T47D (cell line): Measurements from ENCODE around the genes SNRNP70, FLT3LG and RPL13A.

- RRBS: no CpG with 5 or more reads among the region's 5 CpGs
Observed at GRCh38 chr19:48834030-48834431, 2.3 kb downstream of the HSD17B14 start.

GRCh38 chr19:48953822-48954375 lies 776 bp upstream of the BAX start:
- RRBS: no CpG with 5 or more reads among the region's 7 CpGs

DNA sequence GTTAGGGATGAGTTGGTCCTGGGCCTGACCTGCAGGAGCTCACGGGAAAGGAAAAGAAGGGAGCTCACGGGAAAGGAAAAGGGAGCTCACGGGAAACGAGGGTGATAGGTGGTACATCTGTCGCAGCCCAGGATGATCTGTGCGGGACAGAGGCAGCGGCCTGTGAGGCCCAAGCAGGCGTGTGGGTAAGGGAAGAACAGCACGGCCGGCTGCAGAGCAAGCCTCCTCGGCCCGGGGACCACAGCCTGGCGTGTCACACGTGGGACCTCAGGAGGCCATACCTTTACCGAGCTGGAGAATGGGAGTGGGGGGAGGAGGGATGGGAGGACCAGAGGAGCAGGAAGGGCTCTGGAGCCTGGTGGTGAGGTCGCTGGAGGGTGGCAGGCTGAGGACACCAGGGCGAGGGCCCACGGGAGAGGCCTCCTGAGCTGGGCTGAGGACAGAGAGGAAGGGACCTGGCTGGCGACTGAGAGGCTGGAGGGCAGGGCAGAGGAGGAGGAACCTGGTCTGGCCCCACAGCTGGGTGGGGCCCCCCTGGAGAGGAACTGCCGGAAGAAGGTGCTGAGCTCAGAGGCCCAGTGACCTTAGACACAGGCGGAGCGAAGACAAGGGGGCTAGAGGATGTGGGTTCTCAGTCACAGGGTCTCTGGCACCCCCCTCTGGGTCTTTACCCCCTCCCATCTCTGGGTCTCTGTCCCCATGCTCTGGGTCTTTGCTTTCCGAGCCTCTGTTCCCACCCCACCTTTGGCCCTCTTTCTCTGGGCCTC lies 2.9 kb upstream of the FTL start:
- RRBS: no CpG with 5 or more reads among the region's 23 CpGs

DNA sequence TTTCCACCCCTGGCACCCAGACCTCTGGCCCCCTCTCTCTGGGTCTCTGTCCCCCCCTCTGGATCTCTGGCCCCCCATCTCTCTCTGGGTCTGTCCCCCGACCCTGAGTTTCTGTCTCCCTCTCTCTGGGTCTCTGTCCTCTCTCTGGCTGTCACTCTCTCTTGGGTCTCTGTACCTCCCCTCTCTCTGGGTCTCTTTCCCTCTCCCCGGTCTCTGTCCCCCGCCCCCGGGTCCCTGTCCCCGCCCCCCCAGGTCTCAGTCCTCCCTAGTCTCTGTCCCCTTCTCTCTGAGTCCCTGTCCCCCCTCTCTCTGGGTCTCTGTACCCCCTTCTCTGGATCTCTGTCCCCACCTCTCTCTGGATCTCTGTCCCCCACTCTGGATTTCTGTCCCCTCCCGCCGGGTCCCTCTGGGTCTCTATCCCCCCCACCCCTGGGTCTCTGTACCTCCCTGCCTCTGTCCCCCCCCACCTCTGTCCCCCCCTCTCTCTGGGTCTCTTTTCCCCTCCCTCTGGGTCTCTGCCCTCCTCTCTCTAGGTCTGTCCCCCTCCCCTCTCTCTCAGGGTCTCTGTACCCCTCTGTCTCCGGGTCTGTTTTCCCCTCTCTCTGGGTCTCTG lies 2.2 kb upstream of the FTL start:
- RRBS: no CpG with 5 or more reads among the region's 8 CpGs

GRCh38 chr19:48964275-48964651 lies 846 bp upstream of the FTL start:
- RRBS: no CpG with 5 or more reads among the region's 7 CpGs

DNA sequence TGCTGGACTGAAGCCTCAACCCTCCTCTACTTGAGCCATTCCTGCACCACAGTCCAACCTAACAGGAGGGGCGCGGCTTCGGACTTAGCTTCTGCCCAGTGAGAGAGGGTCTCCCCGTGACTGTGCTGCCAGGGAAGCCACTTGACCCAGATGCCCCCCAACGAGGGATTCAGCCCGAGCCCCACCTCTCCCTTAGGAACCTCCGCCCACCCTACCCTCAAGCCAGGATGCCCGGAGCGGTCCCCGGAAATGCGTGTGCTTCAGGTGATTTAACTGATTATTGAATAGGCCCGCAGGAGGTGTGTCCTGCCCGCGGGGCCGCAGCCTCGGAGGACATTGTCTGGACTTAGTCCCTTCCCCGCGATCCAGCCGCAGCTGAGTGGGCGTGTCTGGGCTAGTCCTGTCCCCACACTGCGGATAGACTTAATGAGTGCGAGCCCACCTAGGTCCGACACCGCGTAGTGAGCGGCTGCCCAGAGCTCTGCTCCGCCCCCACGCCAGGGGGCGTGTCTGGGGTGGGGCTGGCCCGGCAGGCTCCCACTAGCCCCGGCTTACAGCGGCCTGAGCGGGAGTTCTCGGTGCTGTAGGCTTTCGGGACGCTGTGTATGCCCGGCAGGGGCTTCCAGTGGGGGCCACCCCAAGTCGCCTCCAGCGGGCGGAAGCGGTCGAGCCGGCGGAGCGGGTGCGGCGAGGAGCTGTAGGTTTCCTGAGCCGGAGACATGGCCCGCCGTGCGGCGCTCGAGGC lies 1.6 kb downstream of the CGB7 start:
- RRBS: under 1% methylated on average over 17 of the region's 53 CpGs

DNA sequence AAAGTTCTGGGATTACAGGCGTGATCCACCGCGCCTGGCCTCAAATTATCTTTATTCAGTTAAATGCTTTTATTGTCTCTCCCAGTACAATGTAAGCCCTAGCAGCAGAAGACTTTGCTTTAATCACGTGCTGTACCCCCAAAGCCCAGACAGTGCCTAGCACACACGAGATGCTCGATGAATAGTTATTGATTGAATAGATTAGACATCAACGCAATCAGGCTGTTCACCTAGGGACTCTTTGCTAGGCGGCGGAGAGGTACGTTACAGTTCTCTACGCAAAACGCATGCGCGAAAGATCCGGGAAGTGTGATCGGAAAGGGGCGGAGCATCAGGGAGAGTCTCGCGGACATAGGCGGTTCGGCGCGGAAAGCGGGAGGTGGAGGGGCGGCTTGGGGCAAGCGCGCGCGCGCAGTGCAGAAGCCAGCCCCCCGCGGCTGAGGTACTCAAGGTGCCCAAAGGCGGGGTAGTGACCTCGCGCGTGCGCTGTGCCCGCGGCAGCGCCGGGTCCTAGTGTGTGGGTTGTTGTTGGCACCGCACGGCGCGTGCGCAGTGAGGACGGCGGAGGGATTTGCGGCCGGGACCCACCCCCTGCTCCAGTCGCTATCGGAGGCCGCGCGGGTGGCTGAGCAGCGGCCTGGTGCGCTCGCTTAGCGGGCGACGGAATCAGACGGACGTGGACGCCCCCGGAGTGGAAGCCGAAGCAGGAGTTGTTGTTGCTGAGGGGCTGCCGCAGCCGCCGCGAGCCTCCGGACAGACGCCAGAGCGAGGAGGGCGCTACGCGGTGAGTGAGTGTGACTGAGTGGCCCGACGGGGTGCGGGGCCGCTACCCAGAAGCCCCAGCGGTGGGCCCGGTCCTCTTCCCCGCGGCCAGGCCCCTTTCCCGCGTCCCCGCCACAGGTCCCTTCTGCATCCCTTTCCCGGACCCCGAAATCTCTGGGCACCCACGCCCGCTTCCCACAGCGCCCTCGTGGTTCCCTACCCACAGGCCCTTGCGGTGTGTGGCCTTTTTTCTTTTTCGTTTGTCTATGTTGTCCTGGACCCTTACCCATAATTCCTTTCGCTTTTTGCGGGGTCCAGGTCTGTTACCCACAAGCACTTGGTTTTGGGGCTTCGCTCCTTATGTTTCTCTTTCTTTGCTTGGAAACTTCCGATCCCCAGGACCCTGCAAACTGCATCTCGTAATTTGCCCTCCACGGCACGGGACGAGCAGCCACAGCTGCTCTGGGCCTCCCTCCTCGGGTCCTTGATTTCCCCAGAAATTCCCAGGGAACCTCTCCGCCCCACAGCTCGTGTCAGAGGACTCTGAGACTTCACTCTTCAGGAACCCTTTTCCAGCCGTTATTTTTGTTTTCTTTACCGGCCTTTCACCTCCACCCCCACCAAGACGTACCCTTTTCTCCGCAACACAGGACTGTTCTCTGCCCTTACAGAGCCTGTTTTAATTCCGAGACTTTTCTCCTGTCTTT lies at the start of gene SNRNP70:
Gene SNRNP70 (plus strand): TSS at position 599 of the 1,469 bp plus-strand sequence.
- RRBS: under 1% methylated on average over 38 of the region's 111 CpGs

GRCh38 chr19:49109280-49110108 lies 4.7 kb upstream of the LIN7B start:
- RRBS: no CpG with 5 or more reads among the region's 10 CpGs

DNA sequence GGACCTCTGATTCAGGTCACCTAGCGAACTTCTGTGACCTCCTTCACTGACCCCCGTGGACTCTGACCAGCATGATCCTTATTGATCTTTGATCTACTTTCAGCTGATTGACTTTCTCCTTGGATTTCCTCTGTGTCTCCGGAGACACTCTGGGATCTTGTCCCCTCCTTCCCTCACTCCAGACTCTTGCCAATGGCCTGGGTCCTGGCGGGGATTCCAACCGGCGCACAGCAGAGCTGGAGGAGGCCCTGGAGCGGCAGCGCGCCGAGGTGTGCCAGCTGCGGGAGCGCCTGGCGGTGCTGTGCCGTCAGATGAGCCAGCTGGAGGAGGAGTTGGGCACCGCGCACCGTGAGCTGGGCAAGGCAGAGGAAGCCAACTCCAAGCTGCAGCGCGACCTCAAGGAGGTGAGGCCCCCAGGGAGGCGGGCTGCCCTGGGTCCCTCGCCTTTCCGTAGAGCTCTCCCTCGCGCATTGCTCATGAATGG lies 10.9 kb downstream of the PPFIA3 start:
- RRBS: 92% methylated on average over 3 of the region's 24 CpGs

GRCh38 chr19:49142725-49143448 lies 12.3 kb downstream of the HRC start:
- RRBS: no CpG with 5 or more reads among the region's 29 CpGs

GRCh38 chr19:49338440-49338703 lies 3.2 kb downstream of the CD37 start:
- RRBS: no CpG with 5 or more reads among the region's 10 CpGs

DNA sequence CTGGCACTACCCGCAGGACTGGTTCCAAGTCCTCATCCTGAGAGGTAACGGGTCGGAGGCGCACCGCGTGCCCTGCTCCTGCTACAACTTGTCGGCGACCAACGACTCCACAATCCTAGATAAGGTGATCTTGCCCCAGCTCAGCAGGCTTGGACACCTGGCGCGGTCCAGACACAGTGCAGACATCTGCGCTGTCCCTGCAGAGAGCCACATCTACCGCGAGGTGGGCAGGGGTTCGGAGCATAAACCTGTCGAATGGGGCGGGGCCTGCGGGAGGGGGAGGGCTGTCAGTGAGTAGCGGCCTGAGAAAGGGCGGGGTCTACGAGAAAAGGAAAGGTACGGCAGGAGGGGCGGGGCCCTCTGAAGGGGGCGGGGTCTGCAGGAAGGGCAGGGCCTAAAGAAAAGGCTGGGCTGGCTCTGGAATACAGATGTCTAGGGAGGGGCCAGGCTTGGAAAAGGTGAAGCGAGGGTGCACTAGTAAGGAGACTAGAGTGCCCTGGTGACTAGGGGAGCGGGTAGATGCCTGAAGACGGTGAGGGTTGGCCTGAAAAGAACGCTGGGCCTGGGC lies 3.6 kb downstream of the CD37 start:
- RRBS: no CpG with 5 or more reads among the region's 28 CpGs

- RRBS: no CpG with 5 or more reads among the region's 8 CpGs
Observed at GRCh38 chr19:49393912-49394445, 5.9 kb downstream of the KASH5 start.

- RRBS: no CpG with 5 or more reads among the region's 12 CpGs
Observed at GRCh38 chr19:49413176-49413790, 10.0 kb downstream of the PTH2 start.

DNA sequence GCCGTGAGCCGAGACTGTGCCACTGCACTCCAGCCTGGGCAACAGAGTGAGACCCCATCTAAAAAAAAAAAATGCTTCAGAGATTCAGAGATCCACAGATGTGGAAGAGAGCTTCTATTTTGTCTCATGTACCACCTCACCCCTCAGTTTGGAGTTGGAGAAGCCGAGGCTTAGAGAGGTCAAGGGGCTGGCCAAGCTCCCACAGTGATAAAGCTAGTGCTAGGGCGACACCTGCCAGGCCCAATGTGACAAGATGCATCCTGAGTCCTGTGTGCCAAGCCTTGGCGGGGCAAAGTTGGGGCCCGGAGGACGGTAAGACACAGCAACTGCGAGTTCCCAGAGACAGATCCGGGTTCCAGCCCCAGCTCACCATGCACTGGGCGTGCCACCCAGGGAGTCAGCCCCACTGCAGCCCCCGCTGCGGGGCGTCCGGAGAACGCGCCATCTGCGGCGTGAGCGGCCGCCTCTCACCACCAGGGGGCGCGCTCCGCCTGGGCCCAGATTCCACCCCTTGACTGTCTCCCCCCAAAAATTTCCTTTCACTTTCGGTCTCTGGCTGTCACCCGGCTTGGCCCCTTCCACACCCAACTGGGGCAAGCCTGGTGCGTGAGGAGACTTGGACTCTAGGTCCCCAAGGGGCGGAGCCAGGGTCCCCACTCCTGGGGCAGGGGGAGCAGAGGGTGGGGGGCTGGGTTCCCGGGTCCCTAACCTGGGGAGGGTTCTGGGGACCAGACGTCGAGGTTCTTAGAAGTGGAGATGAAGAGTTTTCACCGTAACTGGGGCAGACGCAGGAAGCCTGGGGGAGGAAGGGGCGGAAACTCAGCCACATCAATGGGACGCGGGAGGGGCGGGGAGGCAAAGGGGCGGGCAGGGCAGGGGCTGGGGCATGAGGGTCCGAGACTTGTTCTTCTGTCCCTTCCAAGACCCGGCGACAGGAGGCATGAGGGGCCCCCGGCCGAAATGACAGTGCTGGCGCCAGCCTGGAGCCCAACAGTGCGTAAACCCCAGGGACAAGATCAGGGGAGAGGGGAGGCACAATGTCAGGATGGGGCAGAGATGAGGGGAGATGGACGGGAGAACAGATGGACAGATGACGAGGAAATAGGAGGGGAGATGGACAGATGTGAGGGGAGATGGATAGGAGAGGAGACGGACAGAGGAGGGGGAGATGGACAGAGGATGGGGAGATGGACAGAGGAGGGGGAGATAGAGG lies at the start of gene FLT3LG:
Gene FLT3LG (plus strand): TSS at position 536 of the 1,213 bp plus-strand sequence.
- RRBS: 2% methylated on average over 6 of the region's 47 CpGs

- RRBS: 94% methylated on average over 2 of the region's 66 CpGs
Observed at GRCh38 chr19:49486904-49487811, at the start of gene RPL13A. TSS of gene RPL13A (plus strand) at chr19:49487608.

DNA sequence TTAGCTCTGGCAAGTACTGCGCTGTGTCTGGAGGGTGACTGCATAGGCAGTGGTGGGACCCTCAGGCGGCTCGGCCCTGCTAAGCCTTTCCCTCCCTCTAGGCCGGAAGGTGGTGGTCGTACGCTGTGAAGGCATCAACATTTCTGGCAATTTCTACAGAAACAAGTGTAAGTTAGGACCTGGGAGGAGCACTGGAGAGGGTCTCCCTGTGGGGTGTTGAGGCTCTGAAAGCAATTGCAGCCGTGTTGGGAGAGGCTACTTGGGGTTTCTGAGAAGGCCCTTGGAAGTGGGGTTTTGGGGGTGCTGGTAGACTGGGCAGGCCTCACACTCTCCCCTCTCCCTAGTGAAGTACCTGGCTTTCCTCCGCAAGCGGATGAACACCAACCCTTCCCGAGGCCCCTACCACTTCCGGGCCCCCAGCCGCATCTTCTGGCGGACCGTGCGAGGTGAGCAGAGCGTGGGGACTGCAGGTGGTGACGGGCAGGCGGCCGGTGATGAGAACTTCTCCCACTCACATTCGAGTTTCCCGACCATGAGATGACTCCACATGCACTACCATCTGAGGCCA lies 2.8 kb downstream of the RPL13A start:
- RRBS: 82% methylated on average over 4 of the region's 21 CpGs

GRCh38 chr19:49496595-49496930 lies 329 bp downstream of the RPS11 start:
- RRBS: no CpG with 5 or more reads among the region's 8 CpGs

GRCh38 chr19:49498795-49499245 lies 2.6 kb downstream of the RPS11 start:
- RRBS: no CpG with 5 or more reads among the region's 5 CpGs

- RRBS: no CpG with 5 or more reads among the region's 11 CpGs
Observed at GRCh38 chr19:49520403-49521067, 7.3 kb upstream of the RCN3 start.